Lung (tissue), 4 donors: ENCODE measurements around a stretch of chr1.

DNA sequence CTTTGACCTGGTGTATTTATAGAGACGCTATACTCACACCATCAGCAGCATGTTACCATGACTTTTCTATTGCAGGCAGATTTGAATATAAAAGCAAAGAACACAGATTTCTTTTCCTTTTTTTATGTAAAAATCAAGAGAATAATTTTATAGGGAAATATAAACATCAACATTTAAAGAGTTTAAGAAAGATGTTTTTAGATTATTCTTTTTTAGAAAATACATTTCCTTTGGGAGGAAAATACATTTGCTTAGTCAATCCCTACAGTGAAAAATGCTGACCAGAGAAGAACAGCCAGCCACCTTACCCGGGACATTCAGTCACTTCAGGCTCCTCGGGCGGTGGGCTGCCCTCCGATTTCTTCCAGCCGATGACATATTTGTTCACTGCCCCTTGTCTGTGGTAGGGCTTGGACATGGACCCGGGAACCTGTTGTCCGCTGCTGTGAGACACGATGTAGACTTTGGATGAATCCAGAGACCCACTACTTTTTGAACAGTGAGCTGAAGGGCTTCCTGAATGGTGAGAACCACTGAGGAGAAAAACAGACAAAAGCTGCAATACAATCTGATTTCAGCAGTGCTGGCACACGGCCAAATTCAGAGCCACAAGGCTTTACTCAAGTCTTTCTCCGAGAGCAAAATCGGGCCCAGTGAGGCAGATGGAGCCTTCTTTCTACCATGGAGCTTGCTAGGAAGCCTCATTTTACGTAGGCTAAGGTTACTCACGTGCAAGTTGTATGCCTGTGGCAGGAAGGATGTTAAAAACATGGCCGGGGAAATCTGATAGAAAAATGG is 197.8 kb downstream of the SIPA1L2 start:
- PRO-cap = no peak
- RAMPAGE, long total RNA = no peak
- RRBS = 84% methylated on average over 4 of the region's 15 CpGs

DNA sequence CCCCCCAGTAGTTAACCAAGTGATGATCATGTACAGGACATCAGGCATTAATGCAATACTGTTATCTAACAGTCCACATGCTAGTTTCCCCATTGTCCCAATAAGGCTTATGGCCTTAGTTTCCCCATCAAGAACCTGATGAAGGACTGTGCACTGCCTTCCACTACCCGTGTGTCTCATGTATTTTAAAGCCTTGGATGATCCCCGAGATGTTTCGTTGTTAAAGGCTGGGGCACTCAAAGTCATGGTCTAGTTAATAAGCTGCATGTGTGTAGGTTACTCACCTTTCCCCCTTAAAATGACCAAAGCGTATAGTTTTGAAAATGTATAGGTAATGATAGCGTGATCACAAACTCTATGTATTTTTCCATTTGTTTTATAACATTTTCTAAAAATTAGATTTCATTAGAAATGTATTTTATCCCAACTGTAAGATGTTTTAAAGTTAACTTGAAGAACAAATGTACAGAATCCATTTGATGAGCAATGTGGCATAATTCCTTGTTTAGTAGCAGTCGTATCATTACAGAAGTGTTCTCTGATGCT is 195.0 kb downstream of the SIPA1L2 start:
- PRO-cap = no peak
- RAMPAGE, long total RNA = no peak
- RRBS = no CpG with 5 or more reads among the region's 6 CpGs

DNA sequence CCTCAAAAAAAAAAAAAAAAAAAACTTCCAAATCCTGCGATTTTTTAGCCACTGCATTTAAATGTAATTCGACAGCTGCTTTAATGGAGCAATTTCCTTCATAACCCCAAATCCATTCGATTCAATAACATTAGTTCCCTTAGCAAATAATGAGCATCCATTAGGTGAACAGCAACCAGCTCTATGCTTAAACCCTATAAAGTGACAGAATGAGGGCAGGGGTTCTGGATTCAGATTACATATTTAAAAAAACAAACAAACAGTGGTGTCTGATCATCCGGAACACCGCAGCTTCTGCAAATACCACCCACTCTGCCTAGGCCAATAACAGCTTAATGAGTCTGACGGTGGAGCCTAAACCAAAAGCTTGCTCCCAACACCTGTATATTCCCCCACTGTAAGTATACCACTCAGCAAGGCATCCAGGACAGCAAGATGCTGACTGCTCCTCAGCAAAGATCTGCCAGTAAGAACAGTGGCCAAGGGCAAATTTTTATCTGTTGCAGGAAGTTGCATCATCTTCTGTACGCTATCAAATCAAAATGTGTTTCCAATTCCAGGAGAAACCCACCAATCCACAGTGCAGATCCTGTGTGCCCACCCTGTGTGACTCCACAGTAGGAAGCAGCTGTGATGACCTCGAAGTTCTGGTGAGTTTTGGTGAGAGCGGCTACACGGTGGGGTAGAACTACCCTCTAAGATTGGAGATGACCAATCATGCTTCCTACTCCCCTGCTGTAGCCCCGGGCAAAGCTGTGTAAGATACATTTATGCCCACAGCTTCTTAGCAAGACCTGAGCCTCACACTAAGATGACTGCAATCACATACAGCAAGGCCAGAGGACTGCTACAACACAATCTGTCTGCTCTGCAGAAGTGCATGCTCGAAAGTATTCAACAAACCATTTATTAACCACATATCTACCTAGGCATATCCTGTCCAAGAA is 30.7 kb downstream of the SIPA1L2 start:
- PRO-cap = no peak
- RAMPAGE, long total RNA = no peak
- RRBS = no CpG with 5 or more reads among the region's 12 CpGs

DNA sequence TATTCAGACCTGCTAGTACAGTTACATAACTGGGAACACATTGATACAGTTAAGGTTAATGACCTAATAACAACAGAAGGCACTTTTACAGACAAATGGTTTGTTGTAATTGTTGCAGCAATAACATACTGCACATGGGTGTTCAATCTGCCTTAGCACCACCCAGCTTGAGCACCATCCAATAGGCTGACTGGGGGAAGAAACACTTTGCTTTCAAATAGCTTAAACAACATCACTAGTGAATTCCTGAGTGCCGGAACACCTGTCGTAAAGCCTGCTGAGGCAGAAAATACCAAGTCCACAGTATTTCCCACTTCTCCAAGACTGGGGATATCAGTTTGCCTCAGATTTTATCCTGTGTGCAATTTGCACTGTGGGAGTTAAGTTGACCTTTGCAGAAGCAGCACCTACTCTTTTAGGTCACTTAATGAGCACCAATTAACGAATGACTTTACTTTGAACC is 40.2 kb upstream of the MAP10 start:
- PRO-cap = no peak
- RAMPAGE, long total RNA = no peak
- RRBS = no CpG with 5 or more reads among the region's 3 CpGs

- PRO-cap = no peak
- RAMPAGE, long total RNA = no peak
- RRBS = no CpG with 5 or more reads among the region's 10 CpGs
These were observed 49.5 kb upstream of the NTPCR start for GRCh38 chr1:232900895-232901399.

DNA sequence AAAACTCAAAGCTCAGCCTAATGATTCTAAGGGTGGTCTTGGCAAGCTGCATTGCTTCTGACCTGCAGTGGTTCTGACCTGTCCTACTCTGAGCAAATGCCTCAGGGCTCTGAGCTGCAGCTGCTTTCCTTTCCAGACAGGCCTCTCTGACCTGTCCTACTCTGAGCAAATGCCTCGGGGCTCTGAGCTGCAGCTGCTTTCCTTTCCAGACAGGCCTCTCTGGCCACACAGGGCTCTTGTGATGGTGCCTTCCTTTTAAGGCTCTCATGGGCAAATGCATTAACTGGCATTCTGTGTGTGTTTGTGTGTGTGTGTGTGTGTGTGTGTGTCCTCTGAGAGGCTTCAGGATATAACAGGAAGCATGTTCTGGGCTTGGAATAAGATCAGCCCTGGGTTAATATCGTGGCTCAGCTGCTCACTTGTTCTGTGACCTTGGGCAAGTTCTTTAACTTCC is 131.3 kb downstream of the NTPCR start:
- PRO-cap = no peak
- RAMPAGE, long total RNA = no peak
- RRBS = no CpG with 5 or more reads among the region's 2 CpGs

DNA sequence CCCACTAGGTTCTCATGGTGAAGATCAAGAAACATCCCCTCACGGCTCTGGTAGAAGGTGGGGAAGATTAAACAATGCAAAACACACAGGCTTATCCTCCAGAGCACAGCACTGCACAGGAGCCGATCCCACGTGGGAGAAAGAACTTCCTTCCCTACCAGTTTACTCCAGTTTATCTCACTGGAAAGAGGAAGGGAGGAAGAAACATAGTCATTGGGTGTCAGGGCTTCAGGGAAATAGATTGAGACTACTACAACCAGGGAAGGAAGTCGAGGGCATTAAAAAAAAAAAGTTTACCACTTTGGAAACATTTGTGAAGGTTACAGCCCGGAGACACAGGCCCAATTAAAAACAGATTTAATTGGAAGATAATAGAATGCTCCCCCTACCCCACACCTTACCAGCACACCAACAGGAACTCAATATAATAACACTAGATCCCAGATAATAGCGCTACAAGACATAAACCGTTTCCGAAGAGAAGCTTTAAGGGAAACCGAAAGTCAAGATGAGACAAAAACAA is 164.6 kb downstream of the NTPCR start:
- PRO-cap = no peak
- RAMPAGE, long total RNA = no peak
- RRBS = no CpG with 5 or more reads among the region's 9 CpGs

GRCh38 chr1:233326824-233327176 is 724 bp upstream of the MAP3K21 start:
- PRO-cap = no peak
- RAMPAGE, long total RNA = no peak
- RRBS = no CpG with 5 or more reads among the region's 12 CpGs

- PRO-cap = no peak
- RAMPAGE, long total RNA = no peak
- RRBS = no CpG with 5 or more reads among the region's 10 CpGs
These were observed 45.8 kb downstream of the MAP3K21 start for GRCh38 chr1:233373173-233373864.

GRCh38 chr1:233400500-233400725 is 72.9 kb downstream of the MAP3K21 start:
- PRO-cap = no peak
- RAMPAGE, long total RNA = no peak

- PRO-cap = no peak
- RAMPAGE, long total RNA = no peak
- RRBS = no CpG with 5 or more reads among the region's 1 CpG
These were observed 134.7 kb upstream of the KCNK1 start for GRCh38 chr1:233479298-233479569.

GRCh38 chr1:233543437-233544140 is 70.3 kb upstream of the KCNK1 start:
- PRO-cap = no peak
- RAMPAGE, long total RNA = no peak
- RRBS = no CpG with 5 or more reads among the region's 7 CpGs

DNA sequence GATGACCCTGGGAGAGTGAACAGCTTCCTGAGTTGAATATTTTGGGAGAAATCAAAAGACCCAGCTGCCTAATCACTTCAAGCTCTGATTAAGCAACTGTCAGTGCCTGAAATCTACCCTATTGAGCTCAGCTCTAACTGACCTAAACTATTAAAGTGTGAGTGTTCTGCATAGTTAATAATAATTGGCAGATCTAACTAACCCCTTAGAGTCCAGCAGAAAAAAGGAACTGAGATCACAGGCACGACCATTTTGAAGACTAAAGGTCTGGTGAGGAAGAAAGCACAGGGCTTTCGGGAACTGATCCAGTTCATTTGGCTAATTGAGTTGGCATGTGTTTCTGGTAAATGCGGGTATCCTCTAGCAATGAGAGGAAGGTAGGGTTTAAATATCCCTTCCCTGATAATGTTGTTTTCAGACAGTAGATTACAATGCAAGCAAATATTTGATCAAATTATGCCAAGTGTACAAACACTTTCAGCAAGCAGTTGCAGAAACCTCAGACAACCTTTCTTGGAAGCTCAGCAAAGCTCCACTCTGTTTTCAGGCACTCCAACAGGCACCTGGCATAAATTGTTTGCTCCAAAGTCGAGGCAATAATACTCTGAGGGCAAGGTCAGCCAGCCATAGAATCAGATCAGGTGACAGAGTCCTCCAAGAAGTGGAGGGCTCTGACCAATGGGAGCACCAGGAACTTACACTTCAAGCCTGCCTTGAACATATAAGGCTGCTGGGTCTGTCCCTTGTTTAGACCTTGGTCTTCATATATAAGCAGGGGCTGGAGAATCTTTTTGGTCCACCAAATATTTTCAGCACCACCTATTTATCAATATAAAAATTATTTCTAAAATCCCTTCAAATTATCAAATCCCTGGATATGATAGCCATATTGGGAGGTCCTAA is 100.9 kb downstream of the KCNK1 start:
- PRO-cap = no peak
- RAMPAGE, long total RNA = no peak
- RRBS = no CpG with 5 or more reads among the region's 4 CpGs

DNA sequence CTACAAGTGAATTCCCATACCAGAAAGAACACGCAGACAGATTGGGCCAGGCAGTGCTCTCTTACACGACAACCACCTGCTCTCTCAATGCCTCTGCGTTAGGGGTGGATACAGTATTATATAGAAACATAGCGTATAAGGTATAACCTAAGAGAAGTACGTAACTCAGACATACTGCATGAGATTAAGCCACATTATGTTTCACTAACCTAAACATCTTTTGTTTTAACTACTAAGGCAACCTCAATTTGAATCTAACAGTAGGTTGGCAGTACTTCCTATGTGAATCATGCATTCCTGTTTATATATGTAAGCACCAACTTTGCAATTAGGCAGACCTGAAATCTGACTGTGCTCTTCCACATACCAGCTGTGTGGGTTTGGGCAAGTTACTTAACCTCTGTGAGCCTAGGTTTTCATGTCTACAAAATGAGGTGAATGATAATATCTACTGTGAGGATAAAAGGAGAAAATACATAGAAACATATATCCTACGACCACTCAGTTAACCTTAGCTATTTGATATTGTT is 58.1 kb upstream of the COA6 start:
- PRO-cap = no peak
- RAMPAGE, long total RNA = no peak
- RRBS = no CpG with 5 or more reads among the region's 6 CpGs

DNA sequence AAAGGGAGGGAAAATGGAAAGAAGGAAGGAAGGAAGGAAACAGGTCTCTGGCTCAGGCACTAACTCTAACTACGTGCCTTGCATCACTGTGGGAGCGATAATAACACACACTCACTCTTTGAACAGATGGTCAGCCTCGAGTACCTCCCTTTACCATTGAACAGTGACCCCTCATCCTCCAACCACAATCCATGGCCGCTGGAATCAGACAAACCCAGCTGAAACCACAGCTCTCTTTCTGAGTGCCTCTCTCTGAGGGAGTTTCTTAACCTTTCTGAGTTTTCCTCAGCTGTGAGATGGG is 63.0 kb downstream of the IRF2BP2 start:
- PRO-cap = no peak
- RAMPAGE, long total RNA = no peak
- RRBS = no CpG with 5 or more reads among the region's 4 CpGs

GRCh38 chr1:234598007-234598364 is 12.0 kb downstream of the IRF2BP2 start:
- PRO-cap = no peak
- RAMPAGE, long total RNA = no peak
- RRBS = no CpG with 5 or more reads among the region's 2 CpGs

- PRO-cap = no peak
- RAMPAGE, long total RNA = no peak
- RRBS = no CpG with 5 or more reads among the region's 11 CpGs
These were observed 3.8 kb downstream of the IRF2BP2 start for GRCh38 chr1:234605928-234606915.

- PRO-cap = bidirectional peak, plus-strand start at chr1:234611103, minus-strand start at chr1:234610878; unidirectional peak, minus-strand start at chr1:234611364
- RAMPAGE, long total RNA = no peak
- RRBS = under 1% methylated on average over 22 of the region's 90 CpGs
These were observed 968 bp upstream of the IRF2BP2 start for GRCh38 chr1:234610666-234611625.

GRCh38 chr1:234619648-234620263 is 9.8 kb upstream of the IRF2BP2 start:
- PRO-cap = no peak
- RAMPAGE, long total RNA = no peak
- RRBS = no CpG with 5 or more reads among the region's 7 CpGs

- PRO-cap = no peak
- RAMPAGE, long total RNA = no peak
- RRBS = no CpG with 5 or more reads among the region's 8 CpGs
These were observed 17.5 kb upstream of the IRF2BP2 start for GRCh38 chr1:234627409-234627976.